H7 (cell line): ENCODE data around the gene BIRC2.

DNA sequence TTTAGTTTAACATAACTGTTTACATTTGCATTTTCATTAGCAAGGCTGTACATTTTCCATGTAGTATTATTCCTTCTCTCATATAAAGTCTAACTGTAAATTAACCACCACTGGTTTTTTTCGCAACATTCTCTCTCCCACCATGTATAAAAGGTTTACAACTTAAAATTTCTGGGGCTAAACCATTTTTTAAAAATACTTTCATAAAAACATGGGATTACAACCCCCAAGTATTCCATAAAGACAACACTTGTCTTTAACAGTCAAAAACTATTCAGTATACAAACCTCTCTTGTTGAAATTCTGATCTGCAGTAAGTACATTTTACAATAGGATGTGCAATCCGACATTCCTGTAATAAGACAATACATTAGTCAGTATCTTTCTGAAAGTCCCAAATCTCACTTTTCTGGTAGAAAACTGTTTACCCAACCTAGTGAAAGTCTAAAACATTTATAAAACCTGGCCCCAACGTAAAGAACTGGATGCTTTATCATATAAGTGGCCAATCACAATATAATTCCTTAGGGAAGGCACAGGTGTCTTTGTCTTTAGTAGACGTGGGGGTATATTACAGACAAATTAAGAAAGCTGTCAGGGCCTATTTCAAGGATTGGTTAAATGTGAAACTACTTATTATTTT is 1.2 kb downstream of the FAM76B start:
- RAMPAGE, long total RNA, result no peak

DNA sequence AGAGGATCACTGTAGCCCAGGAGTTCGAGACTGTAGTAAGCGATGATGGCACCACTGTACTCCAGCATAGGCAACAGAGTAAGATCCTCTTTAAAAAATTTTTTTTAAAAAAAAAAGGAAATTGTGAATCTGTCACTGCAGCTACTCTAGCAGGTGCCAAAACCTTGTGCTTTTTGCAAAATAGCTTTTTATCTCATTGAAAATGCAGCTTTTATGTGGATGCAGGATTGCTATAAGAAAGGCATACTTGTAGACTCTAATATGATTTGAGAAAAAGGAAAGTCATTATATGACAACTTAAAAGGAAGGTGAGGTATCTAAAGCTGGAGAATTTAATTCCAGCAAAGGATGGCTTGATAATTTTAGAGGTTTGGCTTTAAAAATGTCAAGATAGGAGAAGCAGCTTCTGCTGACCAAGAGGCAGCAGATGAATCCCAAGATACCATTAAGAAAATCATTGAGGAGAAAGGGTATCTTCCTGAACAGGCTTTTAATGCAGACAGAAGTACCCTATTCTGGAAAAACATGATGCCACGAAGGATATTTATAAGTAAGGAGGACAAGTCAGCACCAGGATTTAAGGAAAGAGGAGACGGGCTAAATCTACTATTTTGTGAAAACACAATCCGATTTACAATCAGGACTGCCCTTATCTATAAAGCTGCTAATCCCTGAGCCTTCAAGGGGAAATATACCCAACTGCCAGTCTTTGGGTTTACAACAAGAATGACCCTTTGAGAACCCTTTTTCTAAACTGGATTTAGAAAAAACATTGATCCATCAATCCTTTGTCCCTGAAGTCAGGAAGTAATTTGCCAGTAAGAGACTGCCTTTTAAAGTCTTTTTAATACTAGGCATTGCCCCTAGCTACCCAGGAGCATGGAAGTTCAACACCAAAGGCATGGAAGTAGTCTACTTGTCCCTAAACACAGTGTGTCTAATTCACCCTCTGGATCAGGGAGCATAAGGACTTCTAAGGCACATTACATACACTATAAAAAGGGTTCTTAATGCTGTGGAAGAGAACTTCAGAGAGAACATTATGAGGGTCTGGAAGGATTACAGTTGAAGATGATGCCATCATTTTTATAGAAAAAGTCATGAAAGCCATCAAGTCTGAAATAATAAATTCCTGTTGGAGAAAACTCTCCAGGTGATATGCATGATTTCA is 34.2 kb downstream of the CEP57 start:
- RAMPAGE, long total RNA, result no peak

DNA sequence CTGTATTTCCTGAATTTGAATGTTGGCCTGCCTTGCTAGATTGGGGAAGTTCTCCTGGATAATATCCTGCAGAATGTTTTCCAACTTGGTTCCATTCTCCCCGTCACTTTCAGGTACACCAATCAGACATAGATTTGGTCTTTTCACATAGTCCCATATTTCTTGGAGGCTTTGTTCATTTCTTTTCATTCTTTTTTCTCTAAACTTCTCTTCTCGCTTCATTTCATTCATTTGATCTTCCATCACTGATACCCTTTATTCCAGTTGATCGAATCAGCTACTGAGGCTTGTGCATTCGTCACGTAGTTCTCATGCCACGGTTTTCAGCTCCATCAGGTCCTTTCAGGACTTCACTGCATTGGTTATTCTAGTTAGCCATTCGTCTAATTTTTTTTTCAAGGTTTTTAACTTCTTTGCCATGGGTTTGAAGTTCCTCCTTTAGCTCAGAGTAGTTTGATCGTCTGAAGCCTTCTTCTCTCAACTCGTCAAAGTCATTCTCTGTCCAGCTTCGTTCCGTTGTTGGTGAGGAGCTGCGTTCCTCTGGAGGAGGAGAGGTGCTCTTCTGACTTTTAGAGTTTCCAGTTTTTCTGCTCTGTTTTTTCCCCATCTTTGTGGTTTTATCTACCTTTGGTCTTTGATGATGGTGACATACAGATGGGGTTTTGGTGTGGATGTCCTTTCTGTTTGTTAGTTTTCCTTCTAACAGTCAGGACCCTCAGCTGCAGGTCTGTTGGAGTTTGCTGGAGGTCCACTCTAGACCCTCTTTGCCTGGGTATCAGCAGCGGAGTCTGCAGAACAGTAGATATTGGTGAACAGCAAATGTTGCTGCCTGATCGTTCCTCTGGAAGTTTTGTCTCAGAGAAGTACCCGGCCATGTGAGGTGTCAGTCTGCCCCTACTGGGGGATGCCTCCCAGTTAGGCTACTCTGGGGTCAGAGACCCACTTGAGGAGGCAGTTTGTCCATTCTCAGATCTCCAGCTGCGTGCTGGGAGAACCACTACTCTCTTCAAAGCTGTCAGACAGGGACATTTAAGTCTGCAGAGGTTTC is 48.5 kb downstream of the MTMR2 start:
- RAMPAGE, long total RNA, result no peak

DNA sequence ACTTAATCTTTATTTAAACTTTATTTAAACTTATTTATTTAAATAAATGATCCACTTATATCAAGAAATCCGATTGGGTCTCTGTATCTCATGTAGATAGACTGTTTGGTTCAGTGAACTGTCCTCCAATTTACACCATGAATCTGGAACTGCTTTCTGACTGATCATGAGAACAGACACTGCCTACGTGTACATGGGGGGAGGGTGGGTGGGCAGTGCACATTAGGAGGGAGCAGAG is 92.1 kb upstream of the MTMR2 start:
- RAMPAGE, long total RNA, result no peak

DNA sequence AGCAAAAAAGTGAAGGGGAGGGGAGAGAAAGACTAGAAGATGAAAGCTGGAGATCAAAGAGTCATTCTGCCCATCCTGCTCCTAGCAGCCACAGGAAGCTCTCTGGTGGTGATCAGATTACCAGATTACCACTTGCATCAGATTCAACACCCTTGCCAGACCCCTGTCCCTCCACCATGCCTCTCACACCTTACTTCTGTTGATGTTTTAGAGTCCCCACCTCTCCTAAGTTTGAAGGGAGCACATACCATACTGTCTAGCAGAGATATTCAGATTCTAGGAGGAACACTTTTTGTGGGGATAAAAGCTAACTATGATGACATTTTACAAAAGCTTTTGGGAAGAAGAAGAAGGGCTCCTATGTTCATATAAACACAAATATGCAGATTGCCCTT is 92.4 kb upstream of the MTMR2 start:
- RAMPAGE, long total RNA, result no peak

- RAMPAGE, long total RNA, result no peak
Measured at GRCh38 chr11:96045723-96046543, 122.0 kb upstream of the MTMR2 start.

- RAMPAGE, long total RNA, result no peak
Measured at GRCh38 chr11:96076524-96076999, 152.7 kb upstream of the MTMR2 start.

DNA sequence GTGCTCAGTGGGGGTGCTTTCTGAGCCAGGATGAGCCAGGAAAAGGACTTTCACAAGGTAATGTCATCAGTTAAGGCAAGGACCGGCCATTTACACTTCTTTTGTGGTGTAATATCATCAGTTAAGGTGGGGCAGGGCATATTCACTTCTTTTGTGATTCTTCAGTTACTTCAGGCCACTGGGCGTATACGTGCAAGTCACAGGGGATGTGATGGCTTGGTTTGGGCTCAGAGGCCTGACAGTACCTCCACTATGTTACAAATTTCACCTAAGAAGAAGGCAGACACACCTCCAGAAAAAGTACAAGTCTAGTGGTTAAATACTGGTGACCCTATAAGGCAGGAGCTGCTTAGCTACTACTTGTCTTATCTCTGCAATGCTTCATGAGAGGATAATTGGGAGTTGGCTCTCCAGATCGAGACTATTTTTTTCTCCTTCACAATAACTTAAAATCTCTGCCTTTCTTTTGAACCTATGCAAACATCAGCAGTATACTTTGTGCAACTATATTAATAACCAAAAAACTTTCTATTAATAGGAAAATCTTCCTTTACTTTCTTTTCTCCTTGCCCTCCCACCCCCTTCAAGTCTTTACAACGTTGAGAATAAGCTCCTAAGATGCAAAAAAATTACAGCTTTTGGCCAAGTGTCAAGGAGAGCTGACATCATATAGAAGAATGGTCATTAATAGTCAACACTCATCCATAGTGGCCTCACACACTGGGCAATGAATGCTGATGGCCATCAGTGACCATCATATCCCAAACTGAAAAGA is 161.8 kb downstream of the MAML2 start:
- RAMPAGE, long total RNA, result no peak

GRCh38 chr11:96272563-96273320 is 70.3 kb downstream of the MAML2 start:
- RAMPAGE, long total RNA, result no peak

GRCh38 chr11:96337462-96338024 is 5.5 kb downstream of the MAML2 start:
- RAMPAGE, long total RNA, result no peak

- RAMPAGE, long total RNA, result no peak
Measured at GRCh38 chr11:96342085-96342445, 930 bp downstream of the MAML2 start.

- RAMPAGE, long total RNA, result no peak
Measured at GRCh38 chr11:96506559-96507533, 117.0 kb downstream of the JRKL start.

DNA sequence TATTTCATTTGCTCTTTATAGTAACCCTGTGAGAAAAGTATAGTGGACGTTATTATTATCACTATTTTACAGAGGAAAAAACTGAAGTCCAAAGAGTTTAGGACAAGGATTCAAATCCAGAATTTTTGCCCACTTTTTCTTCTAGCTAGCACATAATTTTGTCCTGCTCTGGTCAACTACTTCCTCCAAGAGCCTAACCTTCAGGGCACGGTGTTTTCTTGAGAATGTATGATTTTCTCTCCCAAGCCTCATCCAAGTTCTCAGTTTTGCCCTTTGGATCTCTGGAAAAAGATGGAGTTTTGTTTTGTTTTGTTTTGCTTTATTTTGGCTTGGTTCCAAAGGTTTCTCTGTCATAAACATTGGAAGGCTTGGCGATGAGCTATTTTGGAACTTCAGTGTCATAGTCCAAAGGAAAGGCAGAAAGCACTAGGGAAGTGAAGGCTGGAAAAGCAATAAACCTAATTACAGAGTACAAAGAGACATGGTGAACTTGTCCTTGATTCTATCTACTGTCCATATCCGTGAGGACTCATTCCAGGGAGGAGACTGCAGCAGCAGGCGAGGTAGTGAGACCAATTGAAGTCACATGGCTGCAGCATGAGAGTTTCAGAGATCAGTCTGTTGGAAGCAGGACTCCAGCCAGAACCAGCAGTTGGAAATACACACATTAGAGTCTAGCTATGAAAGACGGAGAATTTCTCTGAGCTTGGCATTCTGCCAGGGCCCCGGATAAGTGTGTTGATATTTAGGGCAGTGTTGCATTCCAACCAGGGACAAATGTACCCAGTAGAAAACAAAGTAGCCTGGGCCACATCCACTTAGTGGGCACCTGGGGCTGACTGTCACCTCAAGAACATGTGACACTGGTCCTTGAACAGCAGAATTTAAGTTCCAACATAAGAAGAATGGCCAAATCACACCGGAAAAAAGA is 54.2 kb upstream of the ARHGAP42 start:
- RAMPAGE, long total RNA, result no peak

DNA sequence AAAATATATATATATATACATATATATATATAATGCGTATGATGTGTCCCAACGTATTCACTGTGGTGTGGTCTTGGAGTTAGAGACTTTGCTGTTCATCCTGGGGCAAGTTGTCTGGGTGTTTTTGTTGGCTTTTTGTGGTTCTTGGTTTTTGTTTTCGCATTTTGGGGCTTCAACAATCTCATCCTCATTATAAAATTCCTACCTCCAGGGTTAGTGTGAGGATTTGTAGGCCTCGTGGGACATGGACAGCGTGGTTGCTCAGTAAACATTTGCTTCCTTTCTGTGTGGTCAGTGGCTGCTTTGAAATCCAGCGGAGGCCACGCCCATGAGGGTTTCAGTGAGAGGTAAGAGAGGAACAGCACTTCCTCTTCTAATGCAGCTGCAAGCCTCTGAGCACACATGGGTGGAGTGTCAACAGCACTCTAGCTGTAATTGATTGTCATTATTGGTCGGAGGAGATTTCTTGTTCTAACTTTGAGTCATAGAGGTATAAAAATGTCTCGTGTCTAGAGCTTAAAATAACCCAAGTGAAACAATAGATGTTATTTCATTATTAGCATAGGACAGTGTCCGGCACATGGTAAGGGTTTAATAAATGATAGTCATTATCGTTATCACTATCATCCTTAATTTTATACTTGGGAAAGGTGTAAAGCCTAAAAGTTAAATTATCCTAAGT is 6.0 kb upstream of the ARHGAP42 start:
- RAMPAGE, long total RNA, result no peak

DNA sequence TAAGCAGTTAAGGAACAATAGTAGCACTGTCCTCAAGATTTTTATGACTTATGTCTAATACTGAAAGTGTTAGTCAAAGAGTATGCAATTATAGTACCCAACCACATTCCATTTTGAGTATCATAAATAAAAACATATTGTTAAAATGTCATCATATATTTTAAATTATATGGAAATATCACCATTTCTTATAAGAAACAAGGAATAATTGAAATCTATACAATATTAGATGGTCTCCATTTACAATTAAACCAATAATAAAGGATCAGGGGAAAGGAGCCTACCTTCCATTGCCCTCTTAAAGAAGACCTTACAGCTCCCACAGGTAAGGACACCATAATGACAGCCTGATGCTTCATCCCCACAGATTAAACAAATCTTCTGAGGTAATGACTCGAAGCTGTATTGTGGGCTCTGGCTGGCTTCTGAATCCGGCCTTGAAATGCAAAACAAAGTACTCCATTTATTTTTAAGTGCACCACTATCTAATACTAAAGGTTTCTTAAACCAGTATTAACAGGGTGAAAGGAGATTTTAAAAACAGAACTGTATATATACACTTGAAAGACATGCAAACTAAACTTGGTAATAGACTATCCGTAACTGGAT is 3.8 kb downstream of the PGR start:
- RAMPAGE, long total RNA, result no peak

DNA sequence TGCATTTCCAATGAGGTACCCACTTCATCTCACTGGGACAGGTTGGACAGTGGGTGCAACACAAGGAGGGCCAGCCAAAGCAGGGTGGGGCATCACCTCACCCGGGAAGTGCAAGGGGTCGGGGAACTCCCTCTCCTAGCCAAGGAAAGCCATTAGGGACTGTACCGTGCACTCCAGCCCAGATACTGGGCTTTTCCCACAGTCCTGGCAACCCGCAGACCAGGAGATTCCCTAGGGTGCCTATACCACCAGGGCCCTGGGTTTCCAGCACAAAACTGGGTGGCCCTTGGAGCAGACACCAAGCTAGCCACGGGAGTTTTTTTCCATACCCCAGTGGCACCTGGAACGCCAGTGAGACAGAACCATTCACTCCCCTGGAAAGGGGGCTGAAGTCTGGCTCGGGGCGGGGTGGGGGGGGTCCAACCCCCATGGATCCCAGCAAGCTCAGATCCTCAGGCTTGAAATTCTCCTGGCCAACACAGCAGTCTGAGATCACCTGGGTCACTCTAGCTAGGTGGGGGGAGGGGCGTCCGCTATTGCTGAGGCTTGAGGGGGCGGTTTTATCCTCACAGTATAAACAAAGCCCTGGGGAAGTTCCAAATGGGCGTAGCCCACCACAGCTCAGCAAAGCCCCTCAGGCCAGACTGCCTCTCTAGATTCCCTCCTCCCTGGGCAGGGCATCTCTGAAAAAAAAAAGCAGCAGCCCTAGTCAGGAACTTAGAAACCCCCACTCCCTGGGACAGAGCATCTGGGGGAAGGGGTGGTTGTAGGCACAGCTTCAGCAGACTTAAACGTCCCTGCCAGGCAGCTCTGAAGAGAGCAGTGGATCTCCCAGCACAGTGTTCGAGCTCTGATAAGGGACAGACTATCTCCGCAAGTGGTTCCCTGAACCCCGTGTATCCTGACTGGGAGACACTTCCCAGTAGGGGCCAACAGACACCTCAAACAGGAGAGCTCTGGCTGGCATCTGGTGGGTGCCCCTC is 16.9 kb downstream of the TRPC6 start:
- RAMPAGE, long total RNA, result no peak

GRCh38 chr11:101909548-101910125 is 5.2 kb upstream of the CEP126 start:
- RAMPAGE, long total RNA, result no peak

- RAMPAGE, long total RNA, result no peak
Measured at GRCh38 chr11:102010985-102011586, 36.2 kb upstream of the CFAP300 start.

GRCh38 chr11:102346588-102347521 is at the start of gene BIRC2:
Gene BIRC2, plus strand, starts transcription at chr11:102347214.
- RAMPAGE, long total RNA, result start-site peak on the plus strand at chr11:102347254-102347279, 23 reads

GRCh38 chr11:102473559-102473912 is 21.0 kb upstream of the TMEM123 start:
- RAMPAGE, long total RNA, result no peak